ENCODE results near the gene CLDN11.

DNA sequence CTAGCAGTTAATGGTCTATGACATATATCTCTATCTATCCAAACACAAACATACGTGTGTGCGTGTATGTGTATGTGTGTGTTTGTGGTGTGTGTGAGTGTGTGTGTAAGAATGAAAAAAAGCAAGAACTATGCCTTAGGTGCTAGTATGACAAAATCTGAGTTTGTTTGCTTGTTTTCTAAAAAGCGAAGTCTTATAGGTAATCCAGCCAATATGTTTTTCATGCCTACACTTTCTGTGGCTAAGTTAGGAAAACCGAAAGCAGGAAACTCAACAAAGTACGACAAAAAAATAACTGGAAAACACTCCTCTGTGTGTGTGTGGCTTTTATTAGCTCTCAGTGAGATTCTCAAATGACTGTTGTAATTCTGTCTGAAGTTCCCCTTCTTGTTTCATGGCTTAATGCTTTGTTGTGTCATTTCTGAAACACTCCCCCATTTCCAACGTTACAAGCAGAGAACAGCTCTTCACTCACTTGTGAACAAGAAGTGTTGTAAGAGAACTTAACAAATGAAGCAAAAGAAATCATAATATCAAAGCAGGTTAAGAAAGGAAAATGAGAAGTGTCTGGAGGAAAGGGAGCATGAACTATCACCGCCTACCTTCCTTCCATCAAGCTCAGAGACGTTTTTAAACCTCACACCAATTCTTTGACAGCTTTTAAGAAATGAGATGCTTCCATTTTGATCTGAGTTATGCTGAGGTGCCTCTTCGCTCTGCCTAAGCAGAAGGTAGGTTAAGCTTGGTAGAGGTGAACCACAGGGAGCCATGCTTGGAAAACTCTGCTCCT, 12.5 kb upstream of the SEC62 start:
- RRBS, result no CpG with 5 or more reads among the region's 9 CpGs

- RRBS, result no CpG with 5 or more reads among the region's 5 CpGs
These were observed 8.8 kb downstream of the SEC62 start for GRCh38 chr3:169975452-169975753.

- RRBS, result no CpG with 5 or more reads among the region's 6 CpGs
These were observed 13.6 kb upstream of the SKIL start for GRCh38 chr3:170343864-170344275.

GRCh38 chr3:170418356-170419412, at the start of gene CLDN11:
Gene CLDN11 (plus strand): TSS chr3:170418868.
- RRBS, result 63% methylated on average over 19 of the region's 83 CpGs

DNA sequence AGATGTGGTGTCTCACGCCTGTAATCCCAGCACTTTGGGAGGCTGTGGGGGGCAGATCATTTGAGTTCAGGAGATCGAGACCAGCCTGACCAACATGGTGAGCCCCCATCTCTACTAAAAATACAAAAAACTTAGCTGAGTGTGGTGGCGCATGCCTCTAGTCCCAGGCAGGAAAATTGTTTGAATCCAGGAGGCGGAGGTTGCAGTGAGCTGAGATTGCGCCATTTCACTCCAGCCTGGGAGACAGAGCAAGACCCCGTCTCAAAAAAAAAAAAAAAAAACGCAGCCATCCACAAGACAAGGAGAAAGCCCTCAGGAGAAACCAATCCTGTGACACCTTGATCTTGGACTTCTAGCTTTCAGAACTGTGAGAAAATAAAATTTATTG, 40.1 kb upstream of the SLC7A14 start:
- RRBS, result no CpG with 5 or more reads among the region's 7 CpGs

GRCh38 chr3:170643080-170643762, 57.3 kb upstream of the SLC7A14 start:
- RRBS, result no CpG with 5 or more reads among the region's 3 CpGs

DNA sequence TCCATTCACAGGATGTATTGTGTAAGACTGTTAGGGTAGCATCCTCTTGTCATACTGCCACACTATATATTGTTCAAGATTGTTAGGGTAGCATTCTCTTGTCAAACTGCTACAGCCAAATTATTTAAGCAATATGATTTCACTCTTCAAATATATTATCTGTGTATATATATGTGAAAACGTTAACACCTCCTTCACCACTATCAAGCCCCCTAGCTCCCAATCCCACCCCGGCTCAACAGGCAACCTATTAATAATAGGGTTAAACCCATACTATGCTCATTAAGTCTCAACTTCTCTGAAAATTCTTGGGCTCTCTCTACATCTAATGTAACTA, 3.4 kb downstream of the RPL22L1 start:
- RRBS, result no CpG with 5 or more reads among the region's 2 CpGs

DNA sequence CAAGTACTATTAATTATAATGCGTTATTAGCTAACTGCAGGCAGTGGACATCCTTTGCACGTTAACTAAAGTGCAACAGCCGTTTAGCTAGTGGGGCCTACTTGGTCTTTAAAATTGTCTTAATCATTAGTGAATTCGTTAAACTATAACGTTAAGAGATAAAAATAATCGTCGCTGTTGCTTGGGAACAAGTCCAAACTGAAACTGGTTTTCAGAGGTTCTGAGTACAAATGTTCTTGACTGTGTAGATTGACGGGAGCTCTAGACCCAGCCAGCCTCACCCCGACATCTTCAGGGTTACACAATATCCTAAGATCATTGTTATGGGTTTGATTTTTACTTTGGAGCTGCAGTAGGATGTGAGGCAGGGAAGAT, 48.1 kb downstream of the SLC2A2 start:
- RRBS, result no CpG with 5 or more reads among the region's 9 CpGs

DNA sequence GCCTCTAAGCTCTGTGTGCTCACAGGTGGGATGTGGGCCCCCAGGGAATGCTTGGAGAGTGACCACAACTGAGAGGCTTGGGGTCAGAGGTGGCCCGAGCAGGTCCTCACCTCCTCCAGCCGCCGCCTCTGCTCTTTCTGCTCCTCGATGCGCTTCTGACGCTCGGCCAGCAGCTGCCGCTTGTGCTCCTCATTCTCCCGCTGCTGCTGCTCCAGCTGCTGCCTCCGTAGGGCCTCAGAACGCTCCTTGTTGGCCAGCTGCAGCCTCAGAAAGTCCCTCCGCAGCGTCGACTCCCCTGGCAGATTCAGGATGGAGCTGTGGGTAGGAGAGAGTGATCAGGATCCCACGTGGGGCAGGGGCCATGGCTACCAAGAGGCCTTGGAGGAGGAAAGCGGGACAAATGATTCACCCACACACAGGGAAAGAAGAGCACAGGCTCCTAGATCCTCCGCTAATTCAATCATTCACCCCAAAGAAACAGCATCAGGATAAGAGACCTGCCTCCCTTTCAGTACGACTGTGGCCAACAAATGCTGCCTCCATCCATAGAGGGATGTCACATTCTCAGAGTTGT, 130.9 kb upstream of the SLC2A2 start:
- RRBS, result no CpG with 5 or more reads among the region's 18 CpGs

- RRBS, result no CpG with 5 or more reads among the region's 4 CpGs
These were observed 202.8 kb downstream of the TNIK start for GRCh38 chr3:171257323-171257969.

DNA sequence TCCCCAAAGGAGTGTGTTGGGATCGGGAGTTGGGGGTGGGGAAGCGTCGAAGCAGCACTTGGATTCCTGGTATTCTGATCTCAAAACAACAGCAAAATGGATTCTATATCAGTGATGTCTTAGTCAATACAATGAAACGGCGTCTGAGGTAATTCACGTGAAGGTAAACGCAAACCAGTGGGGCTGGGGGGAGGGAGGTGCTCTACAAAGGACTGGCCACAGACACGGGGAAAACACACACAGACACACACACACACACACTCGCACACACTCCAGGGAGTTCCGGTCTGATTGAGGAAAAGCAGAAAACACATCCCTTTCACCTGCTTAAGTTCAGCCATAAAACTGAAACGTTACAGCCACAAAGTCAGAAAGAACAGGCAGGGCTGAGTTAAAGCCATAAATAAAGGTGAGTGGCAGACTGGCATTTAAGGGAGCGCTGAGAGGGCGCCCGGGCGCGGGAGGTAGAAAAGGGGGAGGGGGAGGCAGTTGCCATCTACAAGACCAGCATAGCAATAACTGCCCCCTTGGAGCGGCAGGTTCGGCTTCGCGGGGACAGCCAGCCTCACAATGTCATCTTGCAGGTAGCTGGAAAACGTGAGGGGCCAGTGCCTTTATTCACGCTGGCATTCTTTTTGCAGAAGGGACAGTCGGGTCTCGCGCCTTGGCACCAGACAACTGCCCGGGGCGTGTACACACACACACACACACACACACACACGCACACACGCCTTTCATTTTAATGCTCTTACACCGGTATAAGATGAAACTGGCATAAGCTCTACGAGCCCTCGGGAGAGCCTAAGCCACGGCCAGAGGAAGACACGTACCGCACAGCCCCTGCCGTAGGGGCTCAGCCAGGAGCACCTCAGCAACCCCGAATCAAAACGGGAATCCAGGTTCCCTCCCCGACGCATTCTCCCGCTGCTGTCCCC, 955 bp downstream of the TNIK start:
- RRBS, result 3% methylated on average over 3 of the region's 41 CpGs

DNA sequence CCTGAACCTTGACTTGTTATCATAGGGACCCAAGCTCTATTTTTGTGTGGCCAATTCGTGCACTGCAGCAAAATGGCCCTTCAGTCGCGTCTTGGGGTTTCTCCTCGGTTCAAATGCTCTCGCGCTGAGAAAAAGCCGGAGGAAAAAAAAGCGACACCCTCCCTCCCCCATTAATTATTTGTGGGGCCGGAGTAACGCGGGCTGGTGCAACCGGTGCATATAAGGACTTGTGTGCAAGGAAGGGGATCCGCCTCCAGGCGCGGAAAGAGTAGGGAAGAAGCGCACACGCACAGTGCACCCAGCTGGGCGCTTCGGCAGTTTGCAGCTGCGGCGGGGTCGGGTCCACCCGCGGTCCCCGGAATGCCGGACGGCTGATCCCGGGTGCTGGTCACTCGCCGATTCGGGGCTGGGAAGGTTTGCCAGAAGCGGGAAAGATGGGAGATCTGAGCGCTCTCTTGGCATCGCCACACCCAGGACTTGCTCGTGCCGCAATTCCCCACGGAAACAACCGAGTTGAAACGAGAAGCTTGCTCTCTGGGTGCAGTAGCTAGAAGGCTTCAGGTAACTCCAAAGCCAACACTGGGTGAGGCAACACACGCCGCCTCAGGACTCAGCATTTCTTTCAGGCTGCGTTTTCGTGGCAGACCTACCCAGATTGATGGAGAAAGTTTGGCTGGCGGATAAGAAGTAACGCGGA, 598 bp upstream of the TNIK start:
- RRBS, result 0% methylated on average over 1 of the region's 46 CpGs

- RRBS, result no CpG with 5 or more reads among the region's 2 CpGs
These were observed 155.4 kb downstream of the PLD1 start for GRCh38 chr3:171654829-171655258.

DNA sequence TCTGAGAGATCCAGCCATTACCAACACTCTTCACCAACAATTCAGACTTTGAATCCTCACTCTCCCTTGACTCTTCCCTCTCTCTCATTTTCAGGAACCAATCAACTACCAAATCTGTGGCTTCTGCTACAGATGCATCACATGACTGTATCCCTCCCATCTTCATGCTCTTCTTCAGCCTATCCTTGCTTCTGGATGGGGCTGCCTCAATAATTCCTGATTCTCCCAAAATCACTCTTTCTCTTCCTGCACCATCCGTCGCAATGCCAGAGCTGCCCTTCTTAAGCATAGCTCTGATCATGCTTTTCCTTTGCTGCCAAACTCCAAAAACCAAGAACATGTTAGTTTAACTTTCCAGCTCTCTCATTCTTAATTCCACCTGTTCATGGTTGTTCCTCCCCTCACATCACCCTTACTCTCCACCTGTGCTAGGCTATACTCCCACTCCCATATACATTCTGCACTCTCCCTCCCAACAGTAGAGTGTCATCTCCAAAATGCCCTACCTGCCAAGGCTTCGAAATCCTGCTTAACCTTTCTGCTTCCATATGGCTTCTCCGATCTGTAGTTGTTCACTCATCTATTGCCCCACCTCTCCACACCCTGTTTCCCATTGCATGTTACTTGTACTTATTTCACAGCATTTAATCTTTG, 13.5 kb downstream of the PLD1 start:
- RRBS, result no CpG with 5 or more reads among the region's 4 CpGs

- RRBS, result no CpG with 5 or more reads among the region's 10 CpGs
These were observed 827 bp downstream of the PLD1 start for GRCh38 chr3:171809488-171809823.

- RRBS, result no CpG with 5 or more reads among the region's 1 CpG
These were observed 2.2 kb upstream of the TMEM212 start for GRCh38 chr3:171841028-171841286.

- RRBS, result no CpG with 5 or more reads among the region's 6 CpGs
These were observed 31.4 kb downstream of the TMEM212 start for GRCh38 chr3:171874203-171875291.

- RRBS, result no CpG with 5 or more reads among the region's 12 CpGs
These were observed 89.0 kb downstream of the TMEM212 start for GRCh38 chr3:171931971-171932774.

DNA sequence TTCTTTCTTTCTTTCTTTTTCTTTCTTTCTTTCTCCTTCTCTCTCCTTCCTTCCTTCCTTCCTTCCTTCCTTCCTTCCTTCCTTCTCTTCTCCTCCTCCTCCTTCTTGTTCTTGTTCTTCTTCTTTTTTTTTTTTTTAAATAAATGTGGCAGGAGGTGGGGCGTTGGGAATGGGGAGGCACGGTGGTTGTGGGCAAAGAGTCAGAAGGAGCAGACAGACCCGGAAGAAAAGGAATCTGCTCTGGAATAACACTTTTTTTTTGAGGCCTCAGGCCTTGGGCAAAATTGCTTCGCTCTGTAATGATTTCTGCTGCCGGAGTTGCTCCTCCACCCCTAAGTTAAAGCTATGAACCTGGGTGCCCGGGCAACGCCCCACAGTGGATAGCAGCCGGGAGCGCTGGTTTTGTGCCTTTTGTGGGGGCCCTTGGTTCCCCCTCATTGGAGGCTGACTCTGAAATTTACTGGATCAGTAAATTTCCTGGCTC, 2.0 kb downstream of the FNDC3B start:
- RRBS, result 13% methylated on average over 4 of the region's 9 CpGs

- RRBS, result no CpG with 5 or more reads among the region's 25 CpGs
These were observed 3.0 kb downstream of the FNDC3B start for GRCh38 chr3:172041995-172043098.